ENCODE measurements around a stretch of chr6.

- RRBS = no CpG with 5 or more reads among the region's 3 CpGs
These were observed 514.3 kb upstream of the CITED2 start for GRCh38 chr6:139888795-139889189.

DNA sequence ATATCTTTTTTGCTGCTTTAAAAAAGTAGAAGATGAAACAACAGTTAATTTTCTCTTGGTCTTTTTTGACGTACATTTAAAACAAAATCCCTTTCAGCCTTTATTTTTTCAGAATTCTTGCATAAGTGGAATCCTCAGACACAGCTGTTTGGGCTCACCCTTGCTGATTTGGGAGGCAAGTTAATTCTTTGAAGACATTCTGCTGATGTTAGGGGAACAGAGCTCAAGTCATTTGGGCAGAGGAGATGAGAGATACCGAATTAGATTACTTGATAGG lies 567.8 kb upstream of the CITED2 start:
- RRBS = no CpG with 5 or more reads among the region's 2 CpGs

DNA sequence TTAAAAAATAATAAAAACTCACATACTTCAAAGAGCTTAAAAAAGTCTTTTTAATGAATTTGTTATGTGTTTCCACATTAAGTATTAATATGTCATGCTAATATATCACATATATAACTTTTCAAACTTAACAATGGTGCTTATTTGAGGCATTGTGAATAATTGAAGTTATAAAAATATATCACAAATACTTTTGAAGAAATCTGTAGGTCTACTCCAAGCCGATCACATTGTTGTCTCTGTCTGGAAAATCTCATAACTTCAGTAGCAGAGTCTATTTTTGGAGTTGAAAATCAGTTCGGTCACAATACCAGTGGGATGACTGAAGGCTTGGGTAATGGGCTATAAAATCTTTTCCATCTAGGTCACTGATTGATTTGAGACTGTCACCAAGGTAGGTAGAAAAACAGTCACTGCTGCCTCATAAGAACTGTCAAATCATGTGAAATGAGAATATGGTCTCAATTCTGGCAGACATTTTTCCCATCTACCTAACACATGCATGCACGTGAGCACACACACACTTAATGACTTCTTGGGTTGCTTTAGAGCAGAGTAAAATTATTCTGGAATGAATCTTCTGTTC lies 1162.7 kb upstream of the CITED2 start:
- RRBS = no CpG with 5 or more reads among the region's 3 CpGs

DNA sequence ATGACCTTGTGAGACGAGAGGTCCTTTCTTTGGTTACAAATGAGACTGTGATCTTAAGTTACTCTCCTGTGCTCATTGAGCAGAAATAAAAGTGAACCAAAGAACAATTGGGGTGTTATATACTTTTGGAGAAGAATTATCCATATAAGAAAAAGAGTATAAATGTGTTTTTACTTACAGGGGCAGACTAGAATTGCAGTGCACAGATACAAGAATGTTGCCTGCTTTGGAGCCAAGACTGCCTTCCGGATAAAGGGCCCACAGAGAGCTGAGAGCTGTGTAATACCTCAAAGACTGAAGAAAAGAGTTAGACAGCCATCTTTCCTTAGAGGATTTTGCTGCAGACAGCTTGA lies 1235.4 kb upstream of the CITED2 start:
- RRBS = no CpG with 5 or more reads among the region's 2 CpGs

GRCh38 chr6:140858326-140859143 lies 1274.2 kb upstream of the GJE1 start:
- RRBS = no CpG with 5 or more reads among the region's 15 CpGs

DNA sequence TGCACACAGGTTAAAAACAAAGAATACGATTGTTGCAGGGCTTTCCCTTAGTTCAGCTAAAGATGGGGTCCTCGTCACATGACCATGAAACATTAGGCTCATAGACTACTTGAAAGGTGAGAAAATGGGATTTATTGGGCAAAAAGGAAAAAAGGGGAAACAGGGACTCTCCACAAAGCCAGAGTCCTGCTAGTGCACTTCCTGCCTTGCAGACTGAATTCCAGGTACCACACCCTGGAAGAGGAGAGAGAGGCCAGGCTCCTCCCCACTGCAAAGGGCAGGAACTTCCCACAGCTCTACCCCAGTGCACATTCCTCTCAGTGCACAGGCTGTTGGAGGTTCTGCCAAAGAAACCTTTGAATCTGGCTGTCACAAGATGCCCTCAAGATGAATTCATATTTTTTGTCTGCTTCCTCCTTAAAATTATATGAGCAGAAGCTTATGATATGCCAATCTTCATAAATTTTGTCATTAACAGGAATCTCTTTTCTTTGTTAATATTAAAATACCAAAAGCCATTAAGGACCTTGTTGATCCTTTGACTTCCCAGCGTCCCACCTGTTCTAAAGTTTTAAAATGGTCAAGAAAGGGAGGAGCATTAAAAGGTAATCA lies 920.4 kb upstream of the GJE1 start:
- RRBS = no CpG with 5 or more reads among the region's 3 CpGs

DNA sequence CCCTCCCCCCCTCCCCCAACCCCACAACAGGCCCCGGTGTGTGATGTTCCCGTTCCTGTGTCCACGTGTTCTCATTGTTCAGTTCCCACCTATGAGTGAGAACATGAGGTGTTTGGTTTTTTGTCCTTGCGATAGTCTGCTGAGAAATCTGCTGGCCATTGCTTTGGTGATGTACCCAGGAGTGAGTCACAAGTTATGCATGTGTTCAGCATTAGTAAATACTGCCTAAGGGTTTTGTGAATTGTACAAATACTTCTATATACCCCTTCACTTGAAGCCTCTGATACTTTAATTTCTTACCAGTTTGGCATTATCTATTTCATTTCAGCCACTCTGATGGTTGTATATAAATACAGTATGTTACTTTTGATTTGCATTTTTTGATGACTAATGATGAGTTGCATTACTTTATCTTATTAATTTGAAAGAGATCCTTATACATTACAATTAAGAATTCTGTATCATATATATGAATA lies 711.3 kb upstream of the GJE1 start:
- RRBS = no CpG with 5 or more reads among the region's 4 CpGs

DNA sequence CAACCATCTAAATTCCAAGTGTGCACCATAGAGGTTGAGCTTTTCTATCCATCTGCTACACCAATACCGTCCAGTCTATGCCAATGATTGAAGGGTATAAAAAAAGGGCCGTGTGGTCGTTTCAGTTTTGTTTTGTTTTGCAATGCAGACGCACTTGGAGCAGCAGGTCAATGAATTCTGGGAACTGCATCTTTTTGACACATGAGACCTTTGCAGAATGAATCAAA lies 650.0 kb upstream of the GJE1 start:
- RRBS = no CpG with 5 or more reads among the region's 4 CpGs

DNA sequence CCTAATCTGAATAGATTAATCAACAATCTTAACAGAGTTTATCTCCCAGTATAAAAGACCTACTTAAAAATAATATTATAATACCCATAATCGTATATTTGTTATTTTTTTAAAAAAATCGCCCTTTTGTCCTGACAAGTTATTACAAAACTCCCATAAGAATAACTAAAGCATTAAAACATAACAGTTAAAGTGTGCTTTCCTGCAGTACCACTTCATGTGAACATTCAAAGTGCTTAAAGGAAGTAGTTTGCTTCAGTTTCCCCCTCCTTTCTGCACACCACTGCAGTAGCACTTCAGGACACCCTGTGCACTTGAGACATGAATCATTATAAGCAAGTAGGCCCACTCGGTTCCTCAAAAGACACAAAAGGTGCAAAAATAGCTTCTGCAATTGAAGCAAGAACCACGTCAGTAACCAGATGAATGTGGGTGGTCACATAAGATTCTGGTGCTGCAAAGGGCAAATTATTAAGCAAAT lies 160.7 kb downstream of the HIVEP2 start:
- RRBS = no CpG with 5 or more reads among the region's 4 CpGs

- RRBS = no CpG with 5 or more reads among the region's 6 CpGs
These were observed 73.0 kb downstream of the HIVEP2 start for GRCh38 chr6:142871858-142872441.

DNA sequence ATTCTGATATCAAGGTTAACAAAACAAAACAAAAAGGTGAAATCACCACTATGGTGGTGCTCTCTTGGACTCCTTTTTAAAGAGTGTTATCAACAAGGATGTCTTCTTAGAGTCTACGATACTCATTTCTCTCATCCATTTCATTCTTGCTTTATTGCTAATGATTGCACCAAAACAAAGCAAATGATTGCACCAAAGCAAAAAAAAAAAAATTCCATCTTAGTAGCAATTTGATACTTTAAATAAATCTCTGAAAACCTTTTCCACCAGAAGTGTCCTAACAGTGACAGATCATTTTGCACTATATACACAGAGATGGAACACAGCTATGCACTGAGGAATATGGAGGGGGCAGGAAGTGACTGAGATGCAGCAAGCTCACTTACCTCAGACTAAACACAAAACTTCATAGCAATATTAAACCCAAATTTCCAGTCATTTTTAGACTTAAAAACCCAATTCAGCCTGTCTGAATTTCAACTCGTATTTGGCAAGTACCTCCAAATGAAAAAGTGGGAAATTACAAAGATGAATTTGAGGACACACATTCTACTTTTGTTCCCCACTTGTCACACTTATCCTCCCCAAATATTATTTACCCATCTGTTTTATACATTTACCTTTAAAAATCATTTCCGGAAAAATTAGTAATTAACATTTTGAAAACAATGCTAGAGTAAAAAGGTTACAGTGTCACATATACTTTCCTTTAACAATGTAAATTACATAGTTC lies 41.1 kb downstream of the HIVEP2 start:
- RRBS = no CpG with 5 or more reads among the region's 3 CpGs

GRCh38 chr6:142934755-142935322 lies 10.1 kb downstream of the HIVEP2 start:
- RRBS = no CpG with 5 or more reads among the region's 6 CpGs

GRCh38 chr6:142944390-142944990 lies 486 bp downstream of the HIVEP2 start:
- RRBS = 3% methylated on average over 14 of the region's 33 CpGs

DNA sequence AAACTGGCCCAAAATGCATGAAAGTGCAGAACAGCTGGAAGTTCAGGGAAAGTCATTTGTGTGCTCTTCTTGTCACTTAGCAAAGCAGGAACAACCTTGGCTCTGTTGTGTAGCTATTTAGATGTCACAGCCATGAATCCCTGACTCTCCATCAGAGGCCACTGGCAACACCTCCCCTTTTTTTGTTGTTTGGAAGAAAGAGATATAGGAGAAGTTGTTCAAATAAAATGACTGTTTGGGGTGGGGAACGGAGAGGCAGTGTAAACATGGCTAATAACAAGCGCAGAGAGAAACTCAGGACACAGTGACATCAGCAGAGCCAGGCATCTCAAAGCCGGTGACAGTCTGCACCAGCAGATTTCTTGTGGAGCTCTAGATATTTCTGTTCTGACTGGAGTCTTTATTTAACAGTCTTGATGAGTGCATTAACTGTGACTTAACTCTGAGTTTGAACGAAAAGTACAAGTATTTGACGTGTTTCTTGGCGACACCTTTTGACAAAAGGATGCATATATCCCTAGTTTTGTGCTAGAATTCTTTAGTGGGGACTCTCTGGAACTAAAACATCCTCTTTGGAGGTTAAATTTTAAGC lies 54.0 kb downstream of the ADAT2 start:
- RRBS = no CpG with 5 or more reads among the region's 6 CpGs

GRCh38 chr6:143538139-143538493 lies 26.6 kb upstream of the FUCA2 start:
- RRBS = 49% methylated on average over 2 of the region's 11 CpGs

DNA sequence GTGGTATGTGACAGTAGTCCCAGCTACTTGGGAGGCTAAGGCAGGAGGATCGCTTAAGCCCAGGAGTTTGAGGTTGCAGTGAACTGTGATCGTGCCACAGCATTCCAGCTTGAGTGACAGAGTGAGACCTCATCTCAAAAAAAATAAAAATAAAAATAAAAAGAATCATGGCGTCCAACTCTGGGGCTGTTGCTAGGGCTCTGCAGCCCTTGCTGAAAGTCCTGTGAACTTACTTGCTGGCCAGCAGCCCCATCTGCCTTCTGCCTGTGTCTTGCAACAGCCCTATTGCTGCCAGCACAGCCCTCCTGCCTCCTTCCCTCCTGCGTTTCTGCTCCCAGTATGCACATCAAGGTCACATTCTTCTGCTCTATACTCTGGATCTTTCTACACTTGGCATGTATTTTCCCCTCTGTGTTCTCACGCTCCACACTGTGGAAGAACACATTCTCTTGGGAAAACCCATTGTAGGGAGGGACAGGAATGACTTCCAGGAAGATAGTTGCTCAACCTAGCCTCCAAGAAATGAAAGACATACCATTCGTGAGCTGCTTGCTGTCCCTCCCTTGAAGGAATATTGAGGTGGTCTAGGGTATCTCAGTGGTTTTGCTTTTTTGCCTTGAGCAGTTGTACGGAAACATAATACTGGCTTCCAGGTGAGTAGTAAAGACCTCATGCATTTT lies 80.9 kb upstream of the PHACTR2 start:
- RRBS = no CpG with 5 or more reads among the region's 7 CpGs

GRCh38 chr6:143755270-143755478 lies 77.4 kb downstream of the PHACTR2 start:
- RRBS = no CpG with 5 or more reads among the region's 5 CpGs

DNA sequence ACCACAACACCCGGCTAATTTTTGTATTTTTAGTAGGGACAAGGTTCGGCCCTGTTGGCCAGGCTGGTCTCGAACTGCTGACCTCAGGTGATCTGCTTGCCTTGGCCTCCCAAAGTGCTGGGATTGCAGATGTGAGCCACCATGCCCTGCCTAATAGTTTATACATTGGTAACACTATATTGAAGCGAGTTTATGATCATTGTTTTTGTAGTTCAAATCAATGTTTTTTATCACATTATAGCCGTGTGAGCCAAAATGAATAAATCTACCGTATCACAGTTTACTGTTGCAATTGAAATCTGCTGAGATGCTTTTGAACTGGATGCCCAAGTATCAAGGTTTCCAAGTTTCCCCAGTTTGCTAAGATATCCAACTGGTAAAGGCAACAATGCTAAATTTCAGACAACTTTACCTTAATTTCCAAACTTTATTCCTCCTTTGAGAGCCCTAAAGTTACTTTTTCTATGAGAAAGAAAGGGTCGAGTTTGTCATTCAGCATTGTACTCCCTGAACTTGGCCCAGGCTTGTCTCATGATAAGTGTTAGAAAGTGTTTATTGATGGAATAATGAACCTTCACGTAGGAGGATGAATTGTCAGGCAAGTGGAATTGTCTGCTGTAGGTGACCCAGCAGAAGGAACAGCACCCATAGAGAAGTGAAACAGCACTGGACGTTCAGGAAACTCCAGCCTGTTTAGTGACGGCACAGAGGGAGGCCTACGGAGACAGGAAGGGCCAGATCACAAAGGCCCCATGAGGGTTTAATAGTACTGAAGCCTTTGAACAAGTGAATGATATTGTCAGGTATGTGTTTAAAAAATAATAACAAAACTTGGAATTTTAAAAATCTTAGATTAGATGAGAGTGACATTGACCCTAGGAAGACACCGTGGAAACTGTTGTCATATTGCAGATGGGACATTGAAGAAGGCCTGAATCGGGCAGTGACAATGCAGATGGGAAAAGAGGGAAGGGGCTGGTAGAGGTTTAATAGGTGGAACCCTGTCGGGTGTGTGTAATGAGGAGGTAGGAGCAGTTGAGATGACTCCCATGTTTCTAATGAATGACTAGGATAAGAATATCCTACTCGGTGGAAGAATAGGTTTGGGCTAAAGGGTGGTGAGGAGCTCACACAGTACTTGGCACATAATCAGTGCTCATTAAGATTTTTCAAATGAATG lies 2.9 kb downstream of the STX11 start:
- RRBS = no CpG with 5 or more reads among the region's 15 CpGs

- RRBS = no CpG with 5 or more reads among the region's 2 CpGs
These were observed 20.7 kb downstream of the STX11 start for GRCh38 chr6:144171099-144171382.

GRCh38 chr6:144265929-144266437 lies 19.2 kb upstream of the UTRN start:
- RRBS = no CpG with 5 or more reads among the region's 4 CpGs